Brain (tissue), 1 donor: Measurements from ENCODE around the genes ZNF487, TMEM72, ZFAND4, MSMB and GDF2.

DNA sequence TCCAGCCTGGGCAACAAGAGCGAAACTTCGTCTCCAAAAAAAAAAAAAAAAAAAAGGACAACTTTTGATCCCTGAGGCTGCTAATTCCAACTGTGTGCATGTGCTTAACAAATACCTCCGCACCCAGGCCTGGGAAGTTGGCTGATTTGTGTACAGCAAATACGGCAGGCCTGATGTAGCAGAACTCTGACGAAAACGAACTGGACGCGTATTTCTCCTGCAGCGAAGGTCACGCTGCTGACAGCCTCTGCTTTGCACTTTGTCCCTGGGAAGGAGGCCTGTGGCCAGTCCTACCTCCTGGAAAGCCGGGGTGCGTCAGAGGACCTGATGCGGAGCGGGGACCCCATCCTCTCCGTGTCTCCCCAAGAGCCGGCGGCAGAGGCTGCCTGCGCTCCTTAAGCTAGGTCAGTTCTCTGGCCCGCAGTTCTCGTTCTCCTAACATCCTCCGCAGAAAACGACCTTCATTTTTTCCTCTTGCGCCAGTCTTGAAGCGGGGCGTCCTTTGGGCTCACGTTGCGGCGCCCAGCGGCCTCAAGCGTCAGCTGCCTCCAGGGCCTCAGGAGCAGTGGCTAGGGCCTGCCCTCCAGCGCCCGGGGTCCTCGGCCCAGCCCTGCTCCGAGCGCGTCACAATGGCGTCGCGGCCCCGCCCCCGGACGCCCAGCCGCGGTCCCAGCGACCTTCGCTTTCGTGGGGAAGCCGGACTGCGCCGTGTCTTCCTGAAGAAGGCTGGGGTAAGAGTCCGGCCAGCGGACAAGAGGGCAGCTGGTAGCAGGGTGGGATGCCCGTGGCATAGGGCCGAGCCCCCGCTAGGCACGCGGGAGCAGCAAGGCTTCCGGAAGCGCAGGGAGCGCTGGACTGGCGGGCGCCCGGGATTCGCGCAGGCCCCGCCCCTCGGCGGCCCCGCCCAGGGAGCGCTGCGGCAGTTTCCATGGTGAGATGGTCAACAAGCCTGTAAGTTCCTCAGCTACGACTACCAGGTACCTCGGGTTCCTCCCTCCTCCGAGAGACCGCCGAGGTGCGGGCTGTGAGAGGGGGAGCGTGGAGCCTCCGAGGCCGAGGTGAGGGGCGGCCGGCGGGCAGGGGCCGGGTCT, at the start of gene ZNF487:
Gene ZNF487 (plus strand): TSS at position 907 of the 1,091 bp plus-strand sequence.
- RRBS = 1% methylated on average over 31 of the region's 84 CpGs

- RRBS = under 1% methylated on average over 12 of the region's 31 CpGs
Observed at GRCh38 chr10:43647828-43648554, 690 bp downstream of the ZNF32 start.

DNA sequence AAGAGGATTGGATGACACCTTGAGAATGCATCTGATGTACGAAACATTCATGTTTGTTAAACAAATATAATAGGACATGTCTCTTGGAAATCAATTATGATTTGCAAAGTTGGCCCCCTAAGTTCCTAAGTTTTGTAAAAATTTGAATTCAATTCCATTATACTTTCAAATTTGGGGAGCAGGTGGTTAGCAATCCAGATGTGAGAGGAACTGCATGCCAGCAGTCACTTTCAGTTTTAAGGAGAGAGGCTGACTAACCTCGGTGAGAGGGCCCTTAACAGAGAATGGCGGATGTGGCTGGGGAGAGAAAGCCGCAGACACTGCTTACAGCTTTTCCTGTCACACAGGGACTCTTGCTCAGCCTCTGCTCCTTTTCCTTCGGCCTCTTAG, 167.5 kb upstream of the ZNF32 start:
- RRBS = no CpG with 5 or more reads among the region's 5 CpGs

DNA sequence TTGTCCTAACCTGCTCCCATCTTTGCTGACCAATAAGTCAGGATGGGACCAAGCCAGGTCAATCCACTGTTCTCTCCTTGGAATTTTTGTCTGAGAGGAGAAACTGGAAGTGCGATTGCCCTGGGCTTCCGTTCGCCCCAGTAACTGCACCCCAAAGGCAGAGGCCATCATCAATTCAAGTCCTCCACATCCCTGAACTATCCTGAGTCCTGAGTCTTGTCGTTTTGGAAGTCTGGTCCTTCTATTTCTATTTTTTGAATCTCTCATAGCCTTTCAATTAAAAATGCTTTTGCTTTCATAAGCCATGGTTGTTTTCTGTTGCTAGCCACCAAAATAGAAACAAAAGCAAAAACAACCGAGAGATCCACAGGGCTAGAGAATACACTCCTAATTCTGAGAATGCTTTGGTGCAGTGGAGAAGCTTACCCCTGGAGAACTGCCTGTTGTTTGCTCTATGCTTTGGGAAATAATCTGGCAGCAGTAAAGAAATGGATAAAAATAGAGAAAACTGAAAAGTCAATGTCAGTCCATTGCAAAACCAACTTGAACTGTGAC, 368.1 kb upstream of the ZNF32 start:
- RRBS = no CpG with 5 or more reads among the region's 5 CpGs

- RRBS = no CpG with 5 or more reads among the region's 13 CpGs
Observed at GRCh38 chr10:44911116-44911678, at the start of gene TMEM72. Gene TMEM72, plus strand, starts transcription at chr10:44911337.

DNA sequence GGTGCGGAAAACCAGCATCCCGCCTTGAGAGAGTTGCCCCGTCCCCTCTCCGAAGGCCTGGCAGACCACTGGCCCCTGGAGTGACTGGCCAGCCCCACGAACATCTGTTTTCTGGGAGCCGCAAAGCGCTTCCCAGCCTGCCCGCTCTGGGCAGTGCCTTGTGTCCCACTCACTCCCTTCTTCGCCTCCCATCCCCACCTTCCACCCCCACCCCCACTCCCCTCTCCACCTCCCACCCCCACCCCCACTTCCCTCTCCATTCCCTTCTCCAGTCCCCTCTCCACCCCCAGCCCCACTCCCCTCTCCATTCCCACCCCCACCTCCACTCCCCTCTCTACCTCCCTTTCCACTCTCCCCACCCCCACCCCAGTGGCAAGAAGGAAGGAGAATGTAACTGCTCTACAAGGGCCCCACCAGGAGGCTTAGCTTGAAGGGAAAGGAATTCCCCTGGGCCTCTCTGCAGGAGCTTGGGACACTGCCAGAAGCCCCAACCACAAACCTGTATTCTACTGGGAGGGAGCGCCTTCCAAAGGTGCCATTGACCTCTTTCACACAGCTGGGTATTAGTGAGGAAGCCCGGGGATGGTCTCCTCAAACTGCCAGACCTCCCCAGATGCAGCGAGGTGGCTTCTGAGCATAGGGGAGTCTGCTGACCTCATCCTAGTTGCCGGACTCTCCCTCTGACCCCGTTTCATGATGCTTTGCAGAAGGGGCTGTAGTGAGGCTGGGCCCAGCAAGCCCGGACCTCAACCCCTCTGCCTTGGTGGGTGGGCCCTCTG, 3.2 kb downstream of the DEPP1 start:
- RRBS = 21% methylated on average over 4 of the region's 15 CpGs

- RRBS = no CpG with 5 or more reads among the region's 16 CpGs
Observed at GRCh38 chr10:44976738-44977649, 1.6 kb downstream of the DEPP1 start.

DNA sequence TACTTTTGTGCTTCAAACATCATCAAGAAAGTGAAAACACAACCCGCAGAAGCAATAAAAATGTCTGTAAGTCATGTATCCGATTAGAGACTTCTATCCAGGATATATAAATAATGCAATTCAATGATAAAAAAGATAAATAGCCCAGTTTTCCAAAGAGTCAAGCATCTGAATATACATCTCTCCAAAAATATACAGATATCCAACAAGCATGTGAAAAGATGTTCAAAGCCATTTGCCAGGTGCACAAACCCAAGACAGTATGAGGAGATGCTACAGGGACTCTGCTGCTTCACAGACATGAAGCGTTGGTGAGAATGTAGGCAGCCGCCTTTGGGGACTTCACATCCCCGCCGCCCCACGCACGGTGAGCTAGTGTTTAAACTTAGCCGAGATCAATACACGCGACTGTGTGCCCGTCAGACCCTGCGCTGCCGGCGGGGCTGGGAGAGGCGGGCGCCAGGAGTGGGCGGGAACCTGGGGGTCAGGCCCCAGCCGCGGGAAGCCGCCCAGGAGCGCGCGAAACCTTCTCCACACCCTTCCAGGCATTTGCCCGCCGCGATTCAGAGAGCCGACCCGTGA, 1.0 kb upstream of the ALOX5 start:
- RRBS = no CpG with 5 or more reads among the region's 29 CpGs

- RRBS = no CpG with 5 or more reads among the region's 6 CpGs
Observed at GRCh38 chr10:45446603-45446905, 72.5 kb downstream of the ALOX5 start.

DNA sequence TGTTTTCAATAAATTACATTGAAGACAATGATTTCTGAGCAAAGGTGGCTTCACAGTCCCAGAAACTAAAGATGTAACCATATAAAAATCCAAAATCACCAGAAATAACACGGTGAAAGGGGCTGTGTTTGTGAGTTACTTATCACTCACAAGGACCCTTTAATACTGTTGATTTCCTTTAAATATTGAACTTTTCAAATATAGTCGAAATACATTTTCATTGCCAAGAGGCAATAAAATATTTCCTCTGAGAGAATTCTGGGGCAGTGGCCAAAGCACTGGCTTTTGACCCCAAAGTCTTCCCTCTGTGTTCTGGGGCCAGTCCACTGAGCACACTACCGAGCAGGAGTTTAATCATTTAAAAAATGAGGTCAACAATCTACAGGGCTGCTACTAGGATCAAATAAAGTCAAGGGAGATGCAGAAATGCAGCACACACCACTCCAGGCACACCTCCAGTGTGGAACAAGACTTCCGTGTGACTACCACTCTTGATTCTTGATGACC, 63.7 kb downstream of the MARCHF8 start:
- RRBS = no CpG with 5 or more reads among the region's 4 CpGs

DNA sequence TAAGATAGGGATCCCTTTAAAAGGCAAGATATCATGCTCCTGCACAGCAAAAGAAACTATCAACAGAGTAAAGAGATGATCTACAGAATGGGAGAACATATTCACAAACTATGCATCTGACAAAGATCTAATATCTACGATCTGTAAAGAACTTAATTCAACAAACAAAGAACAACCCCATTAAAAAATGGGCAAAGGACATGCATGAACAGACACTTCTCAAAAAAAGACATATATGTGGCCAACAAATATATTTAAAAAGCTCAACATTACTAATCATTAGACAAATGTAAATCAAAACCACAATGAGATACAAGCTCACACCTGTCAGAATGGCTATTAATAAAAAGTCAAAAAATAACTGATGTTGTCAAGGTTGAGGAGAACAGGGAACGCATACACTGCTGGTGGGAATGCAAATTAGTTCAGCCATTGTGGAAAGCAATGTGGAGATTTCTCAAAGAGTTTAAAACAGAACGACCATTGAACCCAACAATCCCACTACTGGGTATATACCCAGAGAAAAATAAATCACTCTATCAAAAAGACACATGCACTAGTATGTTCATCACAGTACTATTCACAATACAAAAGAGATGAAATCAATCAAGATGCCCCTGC, 19.2 kb downstream of the ZFAND4 start:
- RRBS = no CpG with 5 or more reads among the region's 3 CpGs

- RRBS = 2% methylated on average over 32 of the region's 100 CpGs
Observed at GRCh38 chr10:45672040-45673066, at the start of gene ZFAND4. Gene ZFAND4, minus strand, starts transcription at chr10:45672772.

DNA sequence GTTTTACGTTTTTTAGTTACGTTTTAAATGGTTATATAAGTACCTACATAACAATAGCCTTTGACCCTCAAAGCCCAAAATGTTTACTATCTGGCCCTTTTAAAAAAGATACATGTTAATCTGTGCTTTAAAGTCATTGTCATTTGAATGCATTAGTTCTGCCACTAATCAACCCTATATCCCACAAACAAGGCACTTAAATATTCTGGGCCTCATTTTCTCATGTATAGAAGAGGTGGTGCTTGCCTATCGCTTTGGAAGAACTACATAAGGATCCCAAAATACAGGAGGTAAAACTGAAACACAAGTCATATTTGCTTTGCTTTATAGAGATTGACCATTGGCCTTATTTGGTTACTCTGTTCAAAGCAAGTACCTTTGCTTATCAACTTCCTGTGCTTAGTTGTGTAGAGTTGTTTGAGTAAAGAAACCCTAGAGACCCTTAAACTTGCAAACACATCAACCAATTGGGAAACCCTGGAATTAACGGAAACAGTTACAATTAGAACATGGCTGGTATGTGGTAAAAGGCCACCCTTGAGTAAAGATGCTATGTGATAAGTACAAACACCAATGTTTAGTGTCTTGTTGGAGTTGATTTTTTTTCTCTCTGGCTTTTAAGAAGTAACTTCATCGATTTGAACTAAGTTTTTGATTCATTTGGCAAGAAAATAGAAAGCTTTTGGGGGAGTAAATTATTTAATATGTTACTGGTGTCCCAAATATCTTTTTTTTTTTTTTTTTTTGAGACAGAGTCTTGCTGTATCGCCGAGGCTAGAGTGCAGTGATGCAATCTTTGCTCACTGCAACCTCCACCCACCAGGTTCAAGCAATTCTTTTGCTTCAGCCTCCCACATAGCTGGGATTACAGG, 26.1 kb downstream of the TIMM23 start:
- RRBS = no CpG with 5 or more reads among the region's 7 CpGs

- RRBS = no CpG with 5 or more reads among the region's 10 CpGs
Observed at GRCh38 chr10:46045998-46046744, at the start of gene MSMB. Gene MSMB, minus strand, starts transcription at chr10:46046269.

- RRBS = no CpG with 5 or more reads among the region's 10 CpGs
Observed at GRCh38 chr10:46095463-46095914, 49.4 kb upstream of the MSMB start.

GRCh38 chr10:46285948-46286571, 737 bp upstream of the ANTXRL start:
- RRBS = no CpG with 5 or more reads among the region's 5 CpGs

DNA sequence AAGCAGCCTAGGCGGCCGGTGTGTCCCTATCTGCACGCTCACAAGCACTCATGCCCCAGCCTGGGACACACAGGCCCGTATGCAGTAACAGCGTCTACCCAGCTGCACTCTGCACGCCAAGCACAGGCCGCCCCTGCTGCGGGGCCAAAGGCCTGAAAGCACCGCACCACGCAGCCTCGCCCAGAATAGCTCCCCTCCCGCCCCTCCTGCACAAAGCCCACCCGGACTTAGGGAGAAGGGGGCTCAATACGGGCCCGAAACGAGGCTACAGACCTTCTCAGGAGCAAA, 733 bp downstream of the GPRIN2 start:
- RRBS = 31% methylated on average over 3 of the region's 16 CpGs

DNA sequence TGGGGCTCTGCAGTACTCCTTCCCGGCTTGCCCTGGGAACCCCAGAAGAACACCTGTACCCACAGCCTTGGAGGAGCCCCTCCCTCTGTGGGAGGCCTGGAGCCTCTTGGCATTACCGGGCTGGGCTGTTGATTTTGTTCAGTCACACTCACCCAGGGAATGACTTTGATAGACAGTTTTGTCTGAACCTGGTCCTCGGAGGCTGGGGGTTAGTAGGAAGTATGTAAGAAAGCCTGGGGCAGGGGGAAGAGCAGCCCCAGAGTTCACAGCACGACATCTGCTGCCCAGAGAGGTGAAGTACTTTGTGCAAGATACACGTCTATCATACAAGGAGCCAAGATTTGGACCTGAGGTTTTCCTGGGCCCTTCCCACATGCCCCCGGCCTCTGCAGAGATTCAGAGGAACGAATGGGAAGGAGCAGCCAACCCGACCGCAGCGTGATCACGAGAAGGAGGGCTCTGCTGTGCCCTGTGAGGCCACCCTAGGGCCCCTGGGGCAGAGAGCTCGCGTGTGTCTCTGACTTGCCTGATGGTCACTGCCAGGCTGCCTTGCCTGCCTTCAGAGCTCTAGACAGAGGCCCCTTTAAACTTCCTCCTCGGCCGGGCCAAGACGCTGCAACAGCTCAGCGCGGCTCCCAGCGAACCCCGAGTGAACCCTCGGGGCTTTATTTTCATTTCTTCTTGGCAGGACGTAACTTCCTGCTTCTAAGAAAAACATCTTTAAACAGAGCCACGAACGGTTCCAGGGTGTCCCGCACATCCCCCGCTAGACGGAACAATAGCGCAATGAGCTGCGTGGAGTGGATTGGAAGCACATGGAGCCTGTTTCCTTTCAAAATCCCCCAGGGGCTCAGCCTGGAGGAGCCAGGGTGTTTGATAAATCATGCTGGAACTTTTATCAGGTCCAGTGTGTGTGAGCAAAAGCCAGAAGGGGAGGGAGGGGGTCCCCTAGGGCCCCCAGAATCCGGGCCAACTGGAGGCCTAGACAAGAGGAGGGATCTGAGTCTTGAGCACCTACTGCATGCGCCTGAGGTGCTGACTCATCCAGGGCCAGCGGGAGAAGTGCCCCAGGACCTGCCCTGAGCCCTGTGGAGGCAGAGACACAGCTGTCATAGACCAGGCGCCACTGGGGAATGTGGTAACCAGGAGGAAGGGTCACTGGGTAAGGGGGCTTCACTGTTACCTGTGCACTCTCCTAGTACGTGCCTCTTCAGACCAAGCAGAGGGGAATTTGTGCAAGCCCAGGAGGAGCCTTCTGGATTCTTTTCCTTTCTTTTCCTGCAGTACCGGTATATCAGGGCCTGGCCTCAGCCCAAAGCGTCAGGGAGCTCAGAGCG, 134.2 kb upstream of the GDF10 start:
- RRBS = no CpG with 5 or more reads among the region's 37 CpGs

DNA sequence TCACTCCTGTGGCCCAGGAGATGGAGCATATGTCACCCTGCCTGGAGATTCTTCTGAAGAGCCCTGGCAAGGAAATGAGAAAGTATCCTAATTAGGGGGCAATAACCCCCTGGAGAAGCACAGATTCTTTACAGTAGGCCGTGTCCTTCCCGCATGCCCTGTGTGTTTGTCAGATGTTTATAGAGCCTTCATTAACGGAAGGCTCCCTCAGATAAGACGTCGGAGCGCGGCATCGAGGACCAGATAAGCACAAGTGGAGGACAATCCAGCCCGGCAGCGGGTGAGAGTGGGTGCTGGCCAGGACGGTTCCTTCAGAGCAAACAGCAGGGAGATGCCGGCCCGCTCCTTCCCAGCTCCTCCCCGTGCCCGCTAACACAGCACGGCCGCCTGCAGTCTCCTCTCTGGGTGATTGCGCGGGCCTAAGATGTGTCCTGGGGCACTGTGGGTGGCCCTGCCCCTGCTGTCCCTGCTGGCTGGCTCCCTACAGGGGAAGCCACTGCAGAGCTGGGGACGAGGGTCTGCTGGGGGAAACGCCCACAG, at the start of gene GDF2:
Gene GDF2 (plus strand): TSS at position 210 of the 540 bp plus-strand sequence.
- RRBS = no CpG with 5 or more reads among the region's 21 CpGs

DNA sequence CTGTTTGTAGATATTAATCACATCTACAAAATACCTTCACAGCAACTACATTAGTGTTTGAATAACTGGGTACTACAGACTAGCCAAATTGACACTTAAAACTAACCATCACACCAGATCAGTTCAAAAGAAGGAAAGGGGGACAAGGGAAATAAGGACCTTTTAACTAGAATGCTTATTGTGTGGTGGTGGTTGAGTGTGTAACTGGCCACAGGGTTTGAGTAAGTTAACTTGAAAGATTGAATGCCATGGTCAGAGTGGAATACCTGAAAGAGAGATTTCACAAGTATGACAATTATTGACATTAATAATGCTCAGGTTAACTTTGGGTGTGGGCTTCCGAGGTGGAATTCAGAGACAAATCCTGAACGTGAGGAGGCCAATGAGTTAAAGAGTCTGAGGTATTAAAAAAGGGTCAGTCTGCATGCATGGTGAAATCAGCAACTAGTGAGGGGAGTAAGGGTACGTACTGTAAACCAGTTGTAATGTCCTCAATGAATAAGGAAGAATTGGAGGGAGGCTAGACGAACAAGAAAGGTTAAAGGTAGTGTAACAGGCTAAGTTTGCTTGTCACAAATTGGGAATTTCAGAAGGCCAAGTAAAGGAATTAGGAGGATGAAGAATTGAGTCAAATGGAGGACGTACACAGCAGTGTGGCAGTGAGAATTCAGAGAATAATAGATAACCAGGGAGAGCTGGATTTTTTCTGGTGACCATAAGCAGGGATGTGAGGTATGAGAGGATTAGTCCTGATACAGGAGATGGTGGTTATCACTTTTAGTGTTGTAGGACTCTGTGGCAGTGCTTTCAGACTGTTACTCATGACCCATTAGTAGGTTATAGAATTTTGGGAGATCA, 12.0 kb downstream of the MAPK8 start:
- RRBS = no CpG with 5 or more reads among the region's 5 CpGs